GM19240 (cell line): ENCODE measurements around a stretch of chr3.

- RRBS: no CpG with 5 or more reads among the region's 9 CpGs
Measured at GRCh38 chr3:72376859-72377771, 471.1 kb downstream of the SHQ1 start.

DNA sequence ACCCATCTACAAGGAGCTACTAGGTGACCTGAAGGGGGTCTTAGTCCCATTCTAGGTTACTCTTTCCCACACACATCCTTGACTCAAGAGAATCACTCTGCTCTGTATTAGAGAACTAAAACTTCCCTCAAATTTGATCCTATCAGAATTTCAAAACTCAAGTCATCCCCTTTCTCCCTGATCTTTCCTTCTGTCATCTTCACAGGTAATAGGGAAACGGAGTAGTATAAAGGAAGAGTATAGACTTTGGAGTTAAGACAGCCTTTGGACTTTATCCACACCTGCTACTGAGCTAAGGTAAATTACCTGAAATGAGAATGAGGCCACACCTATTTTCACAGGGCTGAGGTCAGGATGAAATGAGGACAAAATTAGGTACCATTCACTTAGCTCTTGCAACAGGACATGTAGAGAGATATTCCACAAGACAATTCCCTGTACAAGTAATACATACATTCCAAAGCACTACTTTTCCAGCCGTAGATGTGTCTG lies 462.0 kb downstream of the SHQ1 start:
- RRBS: no CpG with 5 or more reads among the region's 2 CpGs

DNA sequence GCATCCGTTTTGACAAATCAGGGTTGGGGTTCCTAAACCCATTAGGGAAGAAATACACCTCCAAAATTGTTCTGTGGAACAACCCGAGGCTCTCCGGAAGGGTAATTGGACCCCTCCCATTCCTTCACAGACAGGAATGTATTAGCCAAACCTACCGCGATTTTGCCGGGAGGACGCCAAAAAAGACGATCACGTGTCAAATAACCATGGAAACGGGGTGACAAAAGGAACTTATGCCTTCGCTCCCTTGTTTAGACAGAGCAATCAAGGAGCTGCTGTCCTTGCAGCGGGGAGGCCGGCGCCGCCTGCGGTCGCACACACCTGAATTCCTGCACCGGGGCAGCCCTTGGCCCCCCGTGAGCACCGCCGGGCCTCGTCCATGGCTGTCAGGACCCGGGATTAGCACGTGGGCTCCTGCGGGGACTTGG lies 193.2 kb downstream of the SHQ1 start:
- RRBS: 11% methylated on average over 8 of the region's 25 CpGs

GRCh38 chr3:72738283-72739467 lies 109.6 kb downstream of the SHQ1 start:
- RRBS: 1% methylated on average over 11 of the region's 63 CpGs

- RRBS: no CpG with 5 or more reads among the region's 5 CpGs
Measured at GRCh38 chr3:72746279-72746705, 102.0 kb downstream of the SHQ1 start.

DNA sequence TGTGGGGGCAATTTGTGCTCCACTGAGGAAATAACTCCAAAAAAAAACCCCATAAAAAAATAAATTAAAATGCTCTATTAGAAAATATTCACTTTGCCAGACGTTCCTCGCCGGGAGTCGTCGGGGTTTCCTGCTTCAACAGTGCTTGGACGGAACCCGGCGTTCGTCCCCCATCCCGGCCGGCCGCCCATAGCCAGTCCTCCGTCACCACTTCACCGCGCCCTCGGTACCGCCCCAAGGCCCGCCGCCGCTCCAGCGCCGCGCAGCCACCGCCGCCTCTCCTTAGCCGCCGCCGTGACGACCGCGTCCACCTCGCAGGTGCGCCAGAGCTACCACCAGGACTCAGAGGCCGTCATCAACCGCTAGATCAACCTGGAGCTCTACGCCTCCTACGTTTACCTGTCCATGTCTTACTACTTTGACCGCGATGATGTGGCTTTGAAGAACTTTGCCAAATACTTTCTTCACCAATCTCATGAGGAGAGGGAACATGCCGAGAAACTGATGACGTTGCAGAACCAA lies 41.0 kb downstream of the GXYLT2 start:
- RRBS: 88% methylated on average over 3 of the region's 41 CpGs

GRCh38 chr3:73383668-73384237 lies 241.0 kb downstream of the PDZRN3 start:
- RRBS: 81% methylated on average over 6 of the region's 48 CpGs

DNA sequence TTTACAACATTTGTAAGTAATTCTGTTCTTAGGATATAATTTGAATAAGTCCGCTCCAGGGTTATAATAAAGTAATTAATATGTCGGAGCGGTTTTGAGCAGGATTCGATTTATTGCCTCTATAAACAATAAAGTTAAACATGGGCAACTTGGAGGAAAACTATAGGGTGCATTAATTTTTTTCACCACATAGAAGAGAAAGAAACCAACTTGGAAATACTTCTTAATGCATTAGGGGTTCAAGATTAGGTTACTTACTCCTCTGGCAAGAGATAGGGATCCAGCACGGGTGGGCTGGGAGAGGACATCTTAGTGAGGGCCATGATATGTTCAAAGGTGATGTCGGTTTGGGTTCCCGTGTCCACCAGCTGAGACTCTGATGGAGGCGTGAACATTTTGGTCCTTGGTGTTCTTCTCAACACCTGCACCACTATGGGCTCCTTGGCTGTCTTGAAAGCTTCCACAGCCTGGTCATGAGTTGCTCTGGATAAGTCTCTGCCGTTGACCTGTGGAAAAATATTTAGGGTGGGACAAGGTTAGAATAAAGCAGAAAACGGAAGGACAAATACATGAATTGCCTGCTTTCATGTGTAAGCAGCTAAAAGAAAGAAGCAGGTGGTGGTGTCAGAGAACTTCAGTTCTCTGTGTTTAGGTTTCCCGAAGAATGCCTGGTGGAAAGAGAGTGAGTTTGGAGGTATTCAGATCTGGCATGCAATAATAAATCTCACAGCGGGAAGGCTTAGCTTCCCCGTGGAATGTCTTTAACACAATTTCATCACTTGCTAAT lies 220.7 kb downstream of the PDZRN3 start:
- RRBS: no CpG with 5 or more reads among the region's 13 CpGs

DNA sequence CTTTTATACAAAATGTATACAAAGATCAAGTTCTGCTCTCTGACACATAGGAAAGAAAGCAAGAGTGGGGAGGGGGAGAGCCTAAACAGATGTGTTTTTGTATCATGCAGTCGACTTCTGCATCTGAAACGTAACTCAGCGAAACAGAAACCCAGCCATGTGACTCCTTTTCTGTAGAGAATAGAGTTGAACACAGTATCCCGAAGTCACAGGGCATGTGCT lies 121.0 kb downstream of the PDZRN3 start:
- RRBS: no CpG with 5 or more reads among the region's 4 CpGs

GRCh38 chr3:73571196-73572032 lies 53.3 kb downstream of the PDZRN3 start:
- RRBS: no CpG with 5 or more reads among the region's 14 CpGs

- RRBS: 96% methylated on average over 1 of the region's 4 CpGs
Measured at GRCh38 chr3:73572320-73572909, 52.3 kb downstream of the PDZRN3 start.

DNA sequence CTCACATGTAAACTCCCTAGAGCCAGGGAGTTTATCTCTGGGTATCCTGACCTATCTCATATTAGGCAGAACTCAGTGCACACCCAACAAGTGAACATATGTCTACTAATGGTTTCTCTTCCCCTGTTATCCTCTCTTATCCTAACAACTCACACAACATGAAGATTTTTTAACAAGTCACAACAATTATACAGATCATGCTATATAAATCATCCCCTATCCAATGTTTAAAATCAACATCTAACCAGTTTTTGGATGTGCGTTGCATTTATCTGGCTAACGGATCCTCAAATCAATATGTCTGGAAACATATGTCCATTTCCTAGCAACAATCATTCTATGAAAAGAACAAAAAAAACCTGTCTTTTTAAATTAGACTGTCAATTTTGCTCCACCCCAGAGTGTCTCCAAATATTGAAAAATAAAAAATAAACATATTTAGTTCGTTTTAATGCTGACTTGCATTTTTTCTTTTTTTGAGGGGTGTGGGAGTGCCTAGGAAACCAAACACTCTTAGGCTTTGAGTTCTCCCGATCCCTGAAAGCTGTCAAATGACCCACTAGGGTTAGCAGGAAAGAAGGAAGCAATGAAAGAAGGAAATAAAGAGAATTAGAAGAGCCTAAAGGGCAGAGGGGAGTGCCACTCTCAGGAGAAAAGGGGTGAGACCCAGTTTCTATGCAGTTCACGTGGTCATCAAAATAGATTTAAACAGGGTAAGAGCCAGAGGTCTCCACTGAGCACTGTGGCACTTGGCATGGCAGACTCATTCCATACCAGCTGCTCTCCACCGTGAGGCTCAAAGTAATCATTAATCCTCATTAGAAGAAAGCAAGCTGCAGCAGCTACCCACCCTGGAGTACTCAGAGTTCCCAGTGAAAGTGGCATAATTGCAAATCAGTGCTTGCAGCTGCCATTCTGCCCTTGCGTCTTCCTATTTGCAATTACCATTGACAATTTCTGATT lies 32.6 kb downstream of the PDZRN3 start:
- RRBS: no CpG with 5 or more reads among the region's 7 CpGs

DNA sequence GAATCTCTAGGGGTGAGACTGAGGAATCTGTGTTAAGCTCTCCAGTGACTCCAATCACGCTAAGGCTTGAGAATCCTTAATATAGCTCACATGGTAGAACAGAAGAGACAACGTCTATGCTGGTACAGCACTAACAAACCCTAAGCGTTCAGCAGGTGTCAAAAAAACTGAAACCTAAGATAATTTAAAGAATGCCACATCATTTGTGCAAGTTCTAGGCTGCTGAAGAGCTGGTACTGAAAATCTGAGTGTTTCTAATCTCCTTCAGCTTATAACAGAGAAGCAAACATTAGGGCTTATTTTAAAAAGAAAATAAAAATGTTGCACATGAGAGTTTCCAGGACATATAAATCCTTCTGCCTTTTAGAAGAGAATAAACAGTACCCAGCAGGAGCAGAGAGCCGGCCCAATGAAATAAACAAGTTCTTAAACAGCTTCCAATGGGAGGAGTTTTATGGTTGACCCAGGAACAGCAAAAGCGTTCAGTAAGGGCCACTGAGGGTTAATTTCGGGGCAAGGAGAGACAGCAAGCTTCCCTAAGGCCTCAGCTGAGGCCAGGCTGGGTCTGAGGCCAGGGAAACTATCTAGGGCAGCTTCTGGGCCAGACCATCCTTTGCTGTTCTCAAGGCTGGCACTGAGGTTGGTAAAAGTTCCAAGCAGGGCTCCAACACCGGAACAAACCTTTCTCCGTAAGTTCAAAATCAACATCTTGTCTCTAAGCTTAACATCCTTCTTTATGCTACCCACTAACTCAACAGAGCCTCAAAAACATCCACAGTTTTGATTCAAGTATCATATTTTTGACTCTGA lies 3.4 kb downstream of the PDZRN3 start:
- RRBS: no CpG with 5 or more reads among the region's 8 CpGs

DNA sequence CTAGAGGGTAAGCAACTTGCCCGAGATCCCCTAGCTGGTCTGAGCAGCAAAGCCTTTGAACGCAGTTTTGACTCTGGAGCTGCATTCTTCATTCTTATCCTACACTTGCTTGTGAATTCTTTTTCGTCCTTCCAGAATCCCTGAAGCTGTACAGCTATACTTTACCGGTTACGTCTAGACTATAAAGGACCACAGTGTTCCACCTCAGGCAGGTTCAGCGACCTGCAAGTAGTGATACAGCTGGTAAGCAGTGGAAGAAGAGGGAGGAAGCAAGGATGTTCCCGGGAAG lies 1.1 kb downstream of the PDZRN3 start:
- RRBS: 11% methylated on average over 1 of the region's 7 CpGs

DNA sequence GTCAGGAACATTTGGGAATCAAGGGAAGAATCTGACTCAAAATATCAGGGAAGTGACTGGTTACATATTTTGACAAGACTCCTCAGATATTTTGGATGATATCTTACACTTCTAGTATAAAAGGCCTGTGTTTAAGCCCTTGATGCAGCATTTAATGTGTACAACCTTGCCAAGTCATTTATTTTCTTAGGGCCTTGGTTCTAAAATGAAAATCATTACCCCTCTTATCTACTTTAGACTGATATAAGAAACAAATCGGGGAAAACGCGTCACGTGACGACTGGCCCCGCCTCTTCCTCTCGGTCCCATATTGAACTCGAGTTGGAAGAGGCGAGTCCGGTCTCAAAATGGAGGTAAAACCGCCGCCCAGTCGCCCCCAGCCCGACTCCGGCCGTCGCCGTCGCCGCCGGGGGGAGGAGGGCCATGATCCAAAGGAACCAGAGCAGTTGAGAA lies 449.9 kb upstream of the FRG2C start:
- RRBS: no CpG with 5 or more reads among the region's 21 CpGs

GRCh38 chr3:75434707-75435232 lies 229.4 kb upstream of the FRG2C start:
- RRBS: no CpG with 5 or more reads among the region's 56 CpGs

GRCh38 chr3:75453136-75453866 lies 210.8 kb upstream of the FRG2C start:
- RRBS: no CpG with 5 or more reads among the region's 15 CpGs

GRCh38 chr3:75669878-75670946 lies 6.1 kb downstream of the FRG2C start:
- RRBS: 36% methylated on average over 11 of the region's 58 CpGs

DNA sequence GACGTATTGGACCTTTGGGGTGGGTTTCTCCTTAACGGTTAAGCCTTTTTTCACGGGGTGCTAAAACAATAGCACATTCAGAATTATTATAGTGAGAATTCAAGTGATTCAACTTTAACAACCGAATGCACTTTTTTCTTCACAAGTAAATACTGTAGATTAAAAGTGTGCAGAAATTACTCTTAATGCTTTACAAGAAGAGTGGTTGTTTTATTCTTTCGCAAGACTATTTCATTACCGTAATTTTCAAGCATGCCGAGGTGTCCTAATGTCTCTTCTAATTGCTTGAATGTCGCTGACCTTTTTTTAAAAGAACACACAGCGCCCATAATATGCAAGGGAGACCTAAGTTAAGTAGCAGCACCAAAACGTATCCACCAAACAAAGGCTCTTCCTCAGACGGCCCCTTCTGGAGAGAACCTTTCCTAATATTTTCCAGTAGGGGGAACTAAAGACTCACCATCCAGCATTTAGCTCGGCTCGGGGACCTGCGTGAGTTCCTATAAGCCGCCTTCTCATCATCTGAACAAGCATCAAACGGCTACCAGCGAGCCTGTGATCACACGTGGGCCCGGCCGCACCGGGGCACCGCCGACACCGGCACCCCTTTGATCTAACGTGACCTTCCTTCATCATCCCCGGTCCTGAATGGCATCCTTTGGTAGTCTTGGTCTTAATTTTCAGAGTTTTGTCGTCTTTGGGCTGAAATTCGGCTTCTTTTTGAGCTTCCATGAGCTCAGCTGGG lies 1.6 kb upstream of the ROBO2 start:
- RRBS: no CpG with 5 or more reads among the region's 28 CpGs

DNA sequence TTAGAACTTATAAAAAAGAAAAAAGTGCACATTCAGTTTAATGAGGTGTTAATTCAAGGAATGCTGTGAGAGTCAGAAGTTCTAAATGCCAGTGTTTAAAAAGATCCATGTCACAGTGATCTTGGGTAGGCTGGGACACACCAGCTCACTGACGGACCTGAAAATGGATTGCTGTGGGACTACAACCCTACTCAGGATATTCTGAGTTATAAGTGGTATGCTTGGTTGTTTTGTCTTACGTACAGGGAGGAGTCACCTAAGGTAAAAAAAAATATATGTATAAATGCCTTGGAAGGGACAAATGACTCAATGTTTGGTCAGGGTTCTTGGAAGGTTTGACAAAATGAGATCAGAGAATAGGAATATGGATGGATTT lies 767.4 kb downstream of the GBE1 start:
- RRBS: no CpG with 5 or more reads among the region's 2 CpGs